A673 (cell line): ENCODE data around the gene LRRC3C.

DNA sequence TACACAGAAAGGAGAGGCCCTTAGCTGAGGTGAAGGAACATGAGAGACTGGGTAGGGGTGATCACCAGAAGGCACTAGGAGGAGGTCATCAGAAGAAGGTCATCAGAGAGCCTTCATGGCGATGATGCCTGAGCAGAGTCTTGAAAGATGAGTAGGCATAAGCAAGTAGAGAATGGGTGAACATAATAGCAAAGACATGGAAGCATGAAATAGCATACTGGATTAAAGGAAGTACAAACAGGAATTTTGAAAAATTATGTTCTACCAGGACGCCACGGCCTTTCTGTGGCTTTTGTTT, 2.9 kb downstream of the IKZF3 start:
- PRO-cap = no peak

- PRO-cap = no peak
Observed at GRCh38 chr17:39924110-39924775, 3.2 kb downstream of the ORMDL3 start.

GRCh38 chr17:39927466-39928444, at the start of gene LRRC3C:
Gene LRRC3C (plus strand): TSS chr17:39927732.
- PRO-cap = bidirectional peak, plus-strand start at chr17:39927775, minus-strand start at chr17:39927571

- PRO-cap = no peak
Observed at GRCh38 chr17:39928473-39928937, 973 bp downstream of the LRRC3C start.

DNA sequence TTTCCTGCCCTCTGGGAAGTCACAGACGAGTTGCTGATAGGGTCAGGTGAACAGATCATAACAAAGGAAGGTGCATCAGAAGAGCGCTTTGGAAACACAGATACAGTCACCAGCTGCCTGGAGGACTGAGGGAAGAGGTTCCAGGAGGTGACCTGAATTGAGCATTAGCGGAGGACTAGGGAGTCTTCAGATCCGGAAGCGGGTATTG, 1.1 kb downstream of the GSDMA start:
- PRO-cap = no peak

DNA sequence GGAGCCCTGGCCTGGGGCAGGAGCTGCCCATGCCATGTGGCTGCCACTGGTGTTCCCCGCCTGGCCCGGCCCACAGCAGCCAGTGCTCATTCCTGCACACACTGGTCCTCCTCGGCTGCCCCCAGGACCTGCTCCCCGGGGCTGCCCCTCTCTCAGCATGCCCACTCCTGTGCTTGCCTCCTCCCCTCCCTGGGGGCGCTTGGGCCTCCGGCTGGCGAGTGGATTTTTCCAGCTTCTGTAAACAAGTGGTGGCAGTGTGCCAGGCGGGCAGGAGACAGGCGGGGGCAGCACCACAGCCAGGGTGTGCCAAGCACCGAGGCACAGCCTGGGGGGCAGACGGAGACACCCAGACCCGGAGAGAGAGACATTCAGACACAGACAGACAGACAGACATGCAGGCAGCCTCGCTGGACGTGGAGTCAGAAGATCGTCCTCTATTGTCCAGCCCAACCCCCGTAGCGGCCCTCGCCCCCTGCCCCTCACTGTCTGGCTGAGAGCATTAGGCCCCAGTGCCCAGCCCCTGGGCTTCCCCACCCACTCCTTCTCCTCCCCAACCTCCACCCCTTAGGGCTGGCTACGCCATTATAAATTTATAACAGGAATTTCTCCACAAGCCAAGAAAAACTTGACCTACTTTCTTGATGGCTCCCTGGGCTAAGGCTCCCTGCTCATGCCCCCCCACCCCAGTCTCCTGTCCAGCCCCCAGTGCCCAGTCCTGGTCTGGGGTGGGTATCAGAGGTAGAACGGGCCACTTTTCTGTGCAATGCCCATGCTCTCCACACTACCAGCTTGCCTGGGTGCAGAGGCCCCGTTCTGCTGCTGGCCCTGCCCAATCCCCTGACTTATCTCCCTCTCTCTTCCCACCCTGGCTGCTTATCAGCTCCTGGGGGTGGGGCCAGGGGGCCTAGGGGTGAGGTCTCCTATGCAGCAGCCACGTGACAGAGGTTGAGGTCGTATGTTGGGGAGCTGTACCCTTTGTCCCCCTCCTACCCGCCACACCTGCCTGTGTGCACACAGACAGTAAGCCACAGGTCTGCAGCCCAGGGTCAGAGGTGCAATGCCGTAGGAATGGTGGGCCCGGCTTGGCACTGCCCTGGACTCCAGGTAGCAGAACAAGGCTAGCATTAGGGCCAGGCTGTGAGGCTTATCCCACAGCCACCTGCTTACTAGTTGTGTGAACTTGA, 9.8 kb downstream of the THRA start:
- PRO-cap = no peak

- PRO-cap = bidirectional peak, plus-strand start at chr17:40099453, minus-strand start at chr17:40099149
Observed at GRCh38 chr17:40098912-40099674, 1.3 kb downstream of the NR1D1 start.

GRCh38 chr17:40129086-40130014, 7.6 kb downstream of the MSL1 start:
- PRO-cap = no peak

GRCh38 chr17:40168106-40168738, 9.0 kb upstream of the RAPGEFL1 start:
- PRO-cap = no peak

DNA sequence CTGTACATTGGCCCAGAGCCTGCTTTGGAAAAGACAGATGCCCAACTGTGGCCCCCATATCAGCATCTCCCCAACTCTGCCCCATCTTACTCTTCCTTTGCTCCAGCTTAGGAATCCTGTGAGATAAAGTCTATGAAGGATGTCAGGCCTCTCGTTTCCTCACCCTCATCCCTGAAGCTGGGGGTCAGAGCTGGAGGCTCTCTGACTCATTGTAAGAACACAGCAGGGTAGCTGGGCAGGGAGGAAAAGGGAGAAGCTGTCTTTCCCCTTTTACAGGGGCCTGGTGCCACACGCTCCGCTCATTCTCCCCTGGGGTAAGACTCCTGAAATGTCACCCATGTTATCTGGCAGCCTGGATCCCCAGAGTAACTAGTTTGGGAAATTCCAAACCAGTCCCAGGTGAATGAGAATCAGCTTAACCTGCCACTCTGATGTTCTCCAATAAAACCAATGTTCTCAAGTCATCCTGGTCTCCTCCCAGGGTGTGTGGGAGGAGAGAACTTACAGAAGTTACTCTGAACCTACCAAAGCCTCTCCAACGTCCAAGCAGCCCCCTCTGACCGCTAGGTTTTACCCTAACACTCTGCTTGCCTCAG, 2.8 kb downstream of the RAPGEFL1 start:
- PRO-cap = unidirectional peak, plus-strand start at position 259 of the sequence

GRCh38 chr17:40190994-40191952, 14.0 kb downstream of the RAPGEFL1 start:
- PRO-cap = no peak

DNA sequence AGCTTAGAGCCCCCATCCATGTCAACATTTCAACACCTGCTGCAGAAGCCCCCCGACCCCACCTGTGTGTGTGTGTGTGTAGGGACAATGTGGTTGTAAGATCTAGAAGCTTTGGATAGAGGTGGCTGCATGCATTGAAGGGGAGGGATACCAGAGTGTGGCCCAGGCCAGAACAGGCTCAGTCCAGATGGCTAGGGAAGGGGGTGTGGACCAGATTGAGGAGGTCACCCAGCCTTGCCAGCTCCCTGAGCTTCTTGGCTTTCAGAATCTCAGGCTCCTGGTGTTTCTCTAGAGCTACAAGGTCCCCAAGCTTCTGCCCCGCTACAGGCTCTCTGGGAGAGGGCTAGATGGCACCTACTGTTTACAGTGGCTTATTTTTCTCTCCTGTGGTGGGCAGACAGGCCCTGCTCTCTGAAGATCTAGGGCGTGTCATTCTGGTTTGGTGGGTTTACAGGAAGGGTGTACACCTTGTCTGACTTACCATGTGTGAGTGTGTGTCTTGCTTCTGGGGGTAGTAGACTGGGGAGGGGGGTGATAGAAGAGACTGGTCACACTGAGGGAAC, 975 bp downstream of the RARA start:
- PRO-cap = no peak

DNA sequence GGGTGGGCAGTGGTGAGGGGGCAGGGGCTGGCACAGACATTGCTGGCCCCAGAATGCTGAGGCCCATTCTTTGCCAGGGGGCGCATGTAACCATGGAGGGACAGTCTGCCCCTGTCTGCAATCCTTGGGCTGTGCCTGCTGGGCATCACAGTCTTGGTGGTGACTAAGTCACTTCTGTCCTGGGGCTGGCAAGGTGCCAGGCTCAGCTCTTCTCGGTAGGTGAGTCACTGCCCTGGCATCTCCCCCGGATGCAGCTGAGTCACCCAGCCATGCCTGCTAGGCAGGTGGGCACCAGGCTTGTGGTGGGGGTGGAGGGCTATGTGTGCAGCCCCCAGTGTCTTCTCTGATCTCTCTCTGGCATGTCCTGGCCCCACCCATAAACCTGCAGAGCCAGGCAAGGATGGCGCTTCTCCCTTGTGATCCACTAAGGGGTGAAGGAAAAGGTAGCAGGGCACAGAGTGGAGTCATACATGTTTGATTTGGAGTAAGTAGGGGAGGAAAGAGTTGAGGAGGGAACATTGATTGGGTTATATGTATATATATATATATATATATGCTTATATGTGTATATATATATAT, 5.7 kb downstream of the RARA start:
- PRO-cap = no peak

DNA sequence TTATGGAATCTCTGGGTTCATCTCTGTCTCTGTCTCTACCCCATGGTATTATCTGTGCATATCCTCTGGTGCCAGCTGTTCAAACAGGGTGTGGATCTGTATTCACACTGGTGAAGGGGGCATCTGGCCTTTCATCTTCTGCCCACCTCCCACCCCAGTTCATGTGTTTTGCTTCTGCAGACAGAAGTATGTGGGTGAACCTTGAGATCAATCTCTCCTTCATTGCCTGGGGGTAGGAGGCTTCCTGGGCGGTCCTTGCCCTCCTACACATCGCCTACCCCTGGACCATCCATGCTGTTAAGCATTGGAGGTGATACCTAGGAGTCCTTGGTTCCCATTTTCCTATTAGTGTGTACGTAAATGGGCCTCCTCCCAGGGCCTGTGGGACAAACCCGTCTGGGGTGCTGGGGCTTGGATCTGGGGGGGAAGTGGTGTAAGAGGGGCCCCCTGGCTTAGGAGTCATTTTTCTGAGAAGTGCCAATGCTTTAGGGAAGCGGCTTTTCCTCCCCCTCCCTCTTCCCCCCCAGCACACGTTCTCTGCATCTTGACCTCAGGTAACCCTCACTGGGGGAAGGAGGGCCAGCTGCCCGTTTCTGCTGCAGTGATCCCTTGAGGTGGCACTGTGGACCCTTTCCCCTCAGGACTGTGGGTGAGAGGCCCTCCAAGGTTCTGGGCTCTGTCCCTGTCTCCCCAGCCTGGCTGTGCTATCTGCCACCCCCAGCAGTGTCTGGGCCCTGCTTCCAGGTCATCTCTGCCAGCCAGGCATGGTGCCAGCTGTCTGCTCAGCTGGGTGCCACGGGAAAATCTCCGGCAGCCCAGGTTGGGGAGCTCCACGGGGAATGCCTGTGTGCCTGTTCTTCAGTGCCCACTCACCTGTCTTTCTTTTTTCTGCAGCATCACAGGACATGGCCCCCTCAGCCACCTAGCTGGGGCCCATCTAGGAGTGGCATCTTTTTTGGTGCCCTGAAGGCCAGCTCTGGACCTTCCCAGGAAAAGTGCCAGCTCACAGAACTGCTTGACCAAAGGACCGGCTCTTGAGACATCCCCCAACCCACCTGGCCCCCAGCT, 21.3 kb downstream of the RARA start:
- PRO-cap = no peak

- PRO-cap = no peak
Observed at GRCh38 chr17:40332494-40332997, 23.6 kb downstream of the RARA start.

DNA sequence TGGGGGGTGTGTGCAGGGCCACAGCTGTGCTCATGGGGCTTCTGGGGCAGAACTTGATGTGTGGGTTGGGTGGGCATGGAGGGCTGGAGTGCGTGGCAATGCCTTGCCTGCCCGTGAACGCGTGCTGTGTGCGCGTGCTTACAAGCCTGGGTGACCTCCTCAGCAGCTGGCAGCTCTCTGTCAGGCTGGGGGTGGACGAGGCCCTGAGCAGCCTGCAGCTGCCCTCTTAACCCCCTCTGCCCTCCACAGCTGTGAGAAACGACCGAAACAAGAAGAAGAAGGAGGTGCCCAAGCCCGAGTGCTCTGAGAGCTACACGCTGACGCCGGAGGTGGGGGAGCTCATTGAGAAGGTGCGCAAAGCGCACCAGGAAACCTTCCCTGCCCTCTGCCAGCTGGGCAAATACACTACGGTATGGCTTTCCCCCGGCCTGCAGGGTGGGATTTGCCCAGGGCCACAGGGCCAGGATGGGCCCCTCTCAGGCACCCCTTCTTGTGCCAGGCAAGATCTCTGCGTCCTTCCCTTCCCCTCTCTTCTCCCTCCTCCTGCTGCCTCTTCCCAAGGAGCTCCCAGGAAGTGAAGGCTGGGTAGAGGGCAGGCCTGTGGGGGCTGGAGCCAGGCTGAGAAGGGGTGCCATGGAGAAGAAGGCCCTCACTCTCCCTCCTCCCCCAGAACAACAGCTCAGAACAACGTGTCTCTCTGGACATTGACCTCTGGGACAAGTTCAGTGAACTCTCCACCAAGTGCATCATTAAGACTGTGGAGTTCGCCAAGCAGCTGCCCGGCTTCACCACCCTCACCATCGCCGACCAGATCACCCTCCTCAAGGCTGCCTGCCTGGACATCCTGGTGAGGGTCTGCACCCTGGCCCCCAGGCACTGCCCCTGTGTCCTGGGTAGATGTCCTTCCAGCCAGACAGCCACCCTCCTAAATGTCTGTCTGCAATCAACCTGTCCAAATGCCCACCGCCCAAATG, 12.6 kb downstream of the GJD3 start:
- PRO-cap = no peak

DNA sequence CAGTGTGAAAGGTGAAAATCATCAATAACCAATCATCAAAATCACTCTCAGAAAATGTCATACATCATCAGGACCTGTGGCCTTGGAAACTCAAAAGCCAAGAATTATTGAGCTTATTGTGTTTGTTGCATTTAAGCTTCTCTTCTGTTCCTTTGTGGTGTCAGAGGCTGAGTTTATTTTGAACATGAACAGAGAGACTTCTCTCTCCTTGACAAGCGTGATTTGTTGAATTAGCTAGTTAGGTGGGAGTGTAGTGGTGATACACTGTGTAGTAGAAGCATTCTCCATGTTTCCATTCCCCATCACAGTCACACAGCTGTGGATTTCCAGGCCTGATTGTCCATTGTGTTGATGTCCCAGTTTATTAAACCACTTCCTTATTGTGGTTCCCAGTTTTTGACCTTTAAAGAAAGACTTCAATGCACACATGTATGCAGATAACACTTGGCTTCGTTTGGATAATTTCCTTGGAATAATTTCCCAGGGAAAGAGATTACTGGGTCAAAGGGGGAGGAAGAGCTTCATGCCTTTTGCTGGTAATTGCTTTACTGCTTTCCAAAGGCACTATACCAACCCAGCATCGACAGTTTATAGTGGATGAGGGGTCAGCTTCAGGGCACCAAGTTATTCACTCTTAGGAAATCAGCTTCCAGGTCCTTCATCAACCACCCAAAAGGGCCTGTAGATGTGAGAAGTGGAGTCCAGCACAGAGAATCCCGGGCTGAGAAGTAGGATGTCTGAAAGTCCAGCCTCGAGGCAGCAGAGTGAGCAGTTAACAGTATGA, 31.1 kb upstream of the TNS4 start:
- PRO-cap = no peak

DNA sequence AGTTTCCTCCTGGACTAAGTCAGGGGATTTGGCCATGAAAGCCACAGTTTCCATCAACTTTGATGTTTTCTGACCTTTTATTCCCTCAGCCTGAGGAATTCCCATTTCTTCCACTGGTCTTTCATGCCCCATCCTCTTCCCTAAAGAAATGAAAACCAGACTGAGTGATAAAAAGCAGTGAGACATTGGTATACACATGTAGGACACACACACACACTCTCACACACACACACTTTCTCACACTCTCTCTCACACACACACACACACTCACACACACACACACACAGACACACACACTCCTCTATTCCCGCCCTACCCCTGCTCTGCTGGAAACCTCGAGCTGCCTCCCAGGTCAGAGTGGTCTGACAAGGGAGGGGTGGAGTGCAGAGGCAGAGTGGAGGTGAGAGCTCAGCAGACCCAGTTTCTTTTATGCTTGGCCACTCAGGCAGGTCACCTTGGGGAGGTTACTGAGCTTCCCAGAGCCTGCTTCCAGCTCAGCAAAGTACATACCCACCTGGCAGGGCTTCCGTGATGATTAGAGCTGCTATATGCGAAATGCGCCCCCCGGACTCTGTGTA, 30.8 kb downstream of the CCR7 start:
- PRO-cap = no peak

DNA sequence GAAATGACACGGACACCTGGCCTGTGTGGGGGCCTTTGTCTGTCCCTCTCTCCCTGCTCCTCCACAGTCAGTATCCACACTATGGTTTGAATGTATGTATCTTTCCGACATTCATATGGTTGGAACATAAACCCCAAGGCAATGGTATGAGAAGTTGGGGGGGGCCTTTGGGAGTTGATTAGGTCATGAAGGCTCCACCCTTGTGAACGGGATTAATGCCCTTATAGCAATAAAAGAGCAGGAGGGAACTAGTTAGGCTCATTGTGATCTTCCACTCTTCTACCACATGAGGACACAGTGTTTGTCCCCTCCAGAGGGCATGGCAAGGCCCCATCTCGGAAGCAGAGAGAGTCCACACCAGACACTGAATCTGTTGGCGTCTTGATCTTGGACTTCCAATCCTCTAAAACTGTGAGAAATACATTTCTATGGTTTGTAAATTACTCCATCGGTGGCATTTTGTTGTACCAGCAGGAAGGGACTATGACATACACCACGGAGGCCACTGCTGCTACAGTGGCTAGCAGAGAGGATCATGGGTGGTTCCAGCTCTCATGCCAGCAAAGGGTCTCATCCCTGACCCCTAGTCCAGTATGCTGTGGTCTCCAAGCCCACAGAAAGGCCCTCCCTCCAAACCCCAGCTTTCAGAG, 12.4 kb downstream of the CCR7 start:
- PRO-cap = no peak

- PRO-cap = no peak
Observed at GRCh38 chr17:40597240-40597913, 32.1 kb upstream of the CCR7 start.